ENCODE data around the genes PARP2 and PNP.

DNA sequence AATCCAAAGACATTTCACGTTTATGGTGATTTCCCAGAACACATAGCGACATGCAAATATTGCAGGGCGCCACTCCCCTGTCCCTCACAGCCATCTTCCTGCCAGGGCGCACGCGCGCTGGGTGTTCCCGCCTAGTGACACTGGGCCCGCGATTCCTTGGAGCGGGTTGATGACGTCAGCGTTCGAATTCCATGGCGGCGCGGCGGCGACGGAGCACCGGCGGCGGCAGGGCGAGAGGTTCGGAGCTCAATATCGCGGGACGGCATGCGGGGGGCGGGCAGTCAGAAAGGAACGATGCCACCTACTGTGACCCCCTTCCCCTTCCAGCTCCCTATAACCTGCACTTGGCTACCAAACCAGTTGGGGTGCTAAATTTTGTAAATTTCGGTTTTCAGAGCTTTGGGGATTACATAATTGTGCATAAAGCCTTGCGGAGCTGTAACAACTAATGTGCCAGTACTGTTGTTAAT is at the start of gene PARP2:
PARP2 (plus strand) TSS at position 185 of the 470 bp plus-strand sequence.
- PRO-cap, result bidirectional peak, plus-strand start at position 185 of the sequence, minus-strand start outside the sequence

DNA sequence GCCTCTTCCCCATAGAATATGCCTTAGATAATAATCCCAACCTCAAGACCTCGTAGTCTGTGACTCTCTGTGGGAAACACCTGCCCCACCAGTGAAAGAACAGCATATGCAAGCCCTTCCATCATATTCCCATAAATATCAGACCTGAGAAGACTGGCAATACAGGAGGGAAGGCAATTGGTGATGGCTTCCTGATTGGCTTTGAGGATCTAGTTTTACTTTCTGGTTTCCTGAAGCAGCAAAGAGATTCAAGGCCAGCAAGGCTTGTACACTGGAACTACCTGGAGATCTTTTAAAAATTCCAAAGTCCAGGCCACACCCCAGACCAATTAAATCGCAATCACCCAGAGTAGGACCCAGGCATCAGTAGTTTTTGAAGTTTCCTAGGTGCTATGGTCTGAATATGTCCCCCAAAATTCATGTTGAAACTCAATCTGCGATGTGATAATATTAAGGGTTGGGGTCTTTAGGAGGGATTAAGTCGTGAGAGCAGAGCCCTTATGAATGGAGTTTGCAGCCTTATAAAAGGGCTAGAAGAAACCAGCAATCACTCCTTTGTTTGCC is 2.9 kb upstream of the TEP1 start:
- PRO-cap, result no peak

- PRO-cap, result no peak
These were observed 4.2 kb upstream of the TEP1 start for GRCh38 chr14:20417276-20418222.

DNA sequence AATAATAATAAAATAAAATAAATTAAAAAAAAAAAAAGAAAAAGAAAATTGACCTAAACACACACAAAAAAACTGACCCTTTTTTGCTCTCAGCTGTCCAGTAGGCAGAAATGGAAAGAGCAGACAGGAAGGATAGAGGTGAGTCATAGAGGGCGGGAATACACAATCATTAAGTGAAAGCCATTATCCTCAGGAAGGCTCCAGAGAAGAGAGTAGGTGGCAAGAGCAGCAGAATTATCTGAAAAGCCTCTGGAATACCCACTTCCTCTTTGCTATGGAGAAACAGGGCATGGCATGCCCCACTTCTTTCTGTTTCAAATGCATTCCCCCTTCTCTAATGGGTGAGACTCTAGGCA is 8.8 kb downstream of the KLHL33 start:
- PRO-cap, result no peak

DNA sequence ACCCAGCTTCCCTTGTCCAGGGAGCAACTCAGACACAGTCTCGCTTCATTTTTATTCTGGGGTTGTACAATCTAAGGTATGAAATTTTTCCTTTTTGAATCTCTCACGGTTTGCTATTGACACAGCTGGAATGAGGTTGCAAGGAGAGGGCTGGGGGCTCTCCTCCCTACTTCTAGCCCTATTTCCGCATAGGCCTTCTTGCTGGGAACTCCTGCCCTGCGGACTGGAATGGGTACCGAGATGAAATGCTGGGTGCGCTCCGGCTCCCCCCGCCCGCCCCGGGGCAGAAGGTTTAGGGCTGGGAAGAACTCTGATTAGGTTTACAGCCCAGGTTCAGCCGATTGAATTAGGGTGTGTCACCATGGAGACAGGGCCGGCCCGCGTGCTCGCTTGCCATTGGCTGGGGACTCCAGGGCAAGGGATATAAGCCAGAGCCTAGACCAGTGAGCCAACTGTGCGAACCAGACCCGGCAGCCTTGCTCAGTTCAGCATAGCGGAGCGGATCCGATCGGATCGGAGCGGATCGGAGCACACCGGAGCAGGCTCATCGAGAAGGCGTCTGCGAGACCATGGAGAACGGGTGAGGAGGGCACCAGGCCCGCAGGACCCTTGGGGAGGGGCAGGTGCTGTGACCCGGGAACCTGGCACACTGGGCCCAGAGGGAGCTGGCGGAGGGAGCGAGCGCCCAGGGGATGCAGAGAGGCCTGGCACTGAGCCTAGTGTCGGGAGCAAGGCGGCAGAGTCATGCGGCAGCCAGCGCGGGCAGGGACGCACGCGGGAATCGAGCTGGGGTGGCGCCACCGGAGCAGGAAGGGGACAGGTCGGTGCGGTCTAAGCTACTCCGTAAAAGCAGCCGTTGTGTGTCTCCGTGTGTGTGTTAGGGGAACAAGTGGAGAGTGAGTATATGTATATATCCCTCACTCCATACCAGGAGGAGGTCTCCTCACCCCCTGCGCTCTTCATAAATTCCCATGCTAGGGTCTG is at the start of gene PNP:
PNP (plus strand) TSS at position 451 of the 984 bp plus-strand sequence.
- PRO-cap, result unidirectional peak, plus-strand start at position 451 of the sequence; bidirectional peak, plus-strand start at position 739 of the sequence, minus-strand start at position 706 of the sequence

- PRO-cap, result no peak
These were observed 16.8 kb downstream of the OR6S1 start for GRCh38 chr14:20624614-20625105.

DNA sequence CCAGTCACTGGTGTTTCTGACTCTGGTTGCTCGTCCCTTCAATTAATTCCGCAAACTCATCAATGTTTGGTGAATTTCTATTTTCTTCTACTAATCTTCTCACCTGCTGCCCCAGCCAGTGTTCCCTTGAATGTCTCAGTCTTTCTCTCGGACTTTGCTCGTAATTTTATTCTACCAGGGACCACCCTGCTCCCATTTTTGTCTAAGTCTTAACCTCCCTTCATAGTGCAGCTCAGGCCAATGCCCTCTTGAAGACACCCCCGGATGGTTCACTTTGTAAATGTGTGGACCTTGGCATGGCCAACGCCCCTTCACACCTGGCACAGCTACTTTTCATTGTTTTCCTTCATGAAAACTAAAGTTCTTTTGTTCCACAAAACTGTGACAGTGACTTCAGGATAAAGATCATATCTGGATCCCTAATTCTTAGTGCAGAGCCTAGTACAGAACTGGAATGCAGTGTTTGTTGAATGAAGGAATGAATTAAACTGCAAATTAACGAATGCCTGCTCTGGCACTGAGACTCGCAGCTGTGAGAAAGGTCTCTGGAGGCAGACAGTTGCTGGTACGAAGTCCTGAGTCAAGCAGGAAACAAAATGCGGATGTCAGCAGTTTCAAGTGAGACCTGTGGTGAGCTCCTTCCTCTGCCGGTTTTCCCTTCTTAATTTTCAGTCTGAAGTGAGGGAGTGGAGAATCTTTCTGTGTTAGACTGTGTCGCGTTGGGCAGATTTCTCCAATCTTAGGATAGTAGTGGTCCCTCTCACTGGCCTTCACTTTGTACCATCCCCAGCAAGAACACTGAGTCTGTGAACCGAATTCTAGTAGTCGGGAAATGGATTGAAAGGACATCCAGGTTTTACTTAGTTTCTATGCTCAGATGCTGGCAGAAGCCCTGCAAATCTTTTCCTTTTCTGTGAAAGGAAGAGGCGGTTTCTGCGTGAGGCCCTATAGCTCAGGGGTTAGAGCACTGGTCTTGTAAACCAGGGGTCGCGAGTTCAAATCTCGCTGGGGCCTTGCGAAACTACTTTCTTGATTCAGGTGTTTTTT is 3.3 kb upstream of the RNASE4 start:
- PRO-cap, result no peak

DNA sequence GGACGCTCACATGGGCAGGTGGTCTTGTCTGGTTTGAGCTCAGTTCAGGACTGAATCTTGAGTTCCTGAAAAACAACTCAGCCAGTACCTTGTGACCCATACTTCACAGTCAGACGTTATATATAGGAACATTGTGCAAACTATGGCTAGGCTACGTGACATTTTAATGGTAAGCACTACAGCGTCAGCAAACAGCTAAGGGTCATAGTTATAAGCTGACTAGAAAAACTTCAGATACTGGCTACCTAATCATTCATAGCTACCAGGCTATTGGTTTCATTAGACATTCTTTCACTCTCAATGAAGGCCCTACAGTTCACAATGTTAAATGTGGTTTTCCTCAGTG is 14.8 kb upstream of the EDDM3A start:
- PRO-cap, result no peak

- PRO-cap, result bidirectional peak, plus-strand start at chr14:20782494, minus-strand start at chr14:20782393
These were observed 937 bp downstream of the RNASE6 start for GRCh38 chr14:20781602-20782808.

GRCh38 chr14:21015078-21015737 is 9.7 kb downstream of the NDRG2 start:
- PRO-cap, result no peak

- PRO-cap, result unidirectional peak, minus-strand start at chr14:21037269
These were observed 2.5 kb upstream of the RNASE13 start for GRCh38 chr14:21037107-21037446.

GRCh38 chr14:21041363-21041969 is 696 bp upstream of the RNASE7 start:
- PRO-cap, result no peak

DNA sequence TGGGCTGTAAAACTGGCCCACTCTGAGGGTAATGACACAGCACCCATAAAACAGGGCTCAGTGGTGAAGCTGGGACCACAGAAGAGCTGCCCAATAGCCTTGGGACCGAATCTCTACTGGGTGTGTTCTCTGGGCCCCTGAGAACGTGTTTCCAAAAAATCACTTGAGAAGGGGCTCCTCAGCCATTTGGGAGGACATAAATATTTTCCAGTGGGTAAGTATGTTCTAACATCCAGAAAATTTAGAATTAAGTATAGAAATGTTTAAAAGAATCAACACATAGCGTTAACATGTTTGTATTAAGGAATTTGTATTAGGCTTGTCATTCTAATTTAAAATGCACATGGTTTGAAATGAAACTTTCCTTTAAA is 3.8 kb downstream of the RNASE8 start:
- PRO-cap, result no peak

GRCh38 chr14:21068462-21068786 is 1.7 kb upstream of the ARHGEF40 start:
- PRO-cap, result no peak

- PRO-cap, result no peak
These were observed 2.9 kb downstream of the ARHGEF40 start for GRCh38 chr14:21072828-21073532.

- PRO-cap, result no peak
These were observed 13.2 kb downstream of the ZNF219 start for GRCh38 chr14:21085059-21085932.

DNA sequence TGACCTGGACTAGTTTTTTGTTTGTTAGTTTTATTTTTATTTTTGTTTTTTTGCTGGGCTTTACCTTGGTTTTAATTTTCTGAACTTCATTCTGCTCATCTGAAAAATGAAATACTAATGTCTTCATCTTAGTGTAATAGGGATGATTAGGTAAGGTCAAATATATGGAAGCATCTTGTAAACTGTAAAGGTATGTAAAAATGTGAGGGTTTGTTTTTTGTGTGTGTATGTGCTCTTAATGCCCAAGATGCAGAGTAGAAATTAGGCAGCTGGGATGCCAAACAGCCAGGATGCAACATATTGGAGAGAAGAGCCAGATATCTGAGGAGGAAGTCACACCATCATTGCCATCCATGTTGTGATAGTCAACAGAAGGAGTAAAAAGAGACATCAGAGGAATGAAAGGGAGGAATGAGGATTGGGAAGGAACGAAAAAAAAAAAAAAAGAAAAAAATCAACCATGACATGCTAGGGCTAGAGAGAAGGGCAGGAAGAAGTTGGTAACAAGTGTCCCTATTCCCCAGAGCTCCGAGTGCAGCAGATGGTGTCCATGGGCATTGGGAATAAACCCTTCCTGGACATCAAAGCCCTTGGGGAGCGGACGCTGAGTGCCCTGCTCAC is 11.9 kb downstream of the ZNF219 start:
- PRO-cap, result no peak

- PRO-cap, result no peak
These were observed 53.5 kb upstream of the OR5AU1 start for GRCh38 chr14:21209237-21209806.

DNA sequence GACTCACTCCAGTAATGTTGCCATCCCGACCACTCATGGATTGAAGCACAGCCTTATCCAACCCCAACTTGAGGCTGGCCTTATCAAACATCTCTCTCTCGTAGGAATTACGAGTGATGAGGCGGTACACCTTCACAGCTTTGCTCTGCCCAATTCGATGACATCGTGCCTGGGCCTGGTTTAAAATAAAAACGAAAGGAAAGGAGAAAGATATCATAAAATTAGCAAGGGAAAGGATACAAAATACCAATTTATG is 18.4 kb upstream of the SUPT16H start:
- PRO-cap, result no peak

- PRO-cap, result no peak
These were observed 24.9 kb downstream of the CHD8 start for GRCh38 chr14:21430727-21431789.